ENCODE measurements around a stretch of chr18.

GRCh38 chr18:48802819-48803489 lies 147.8 kb downstream of the SMAD7 start:
- PRO-cap = no peak

DNA sequence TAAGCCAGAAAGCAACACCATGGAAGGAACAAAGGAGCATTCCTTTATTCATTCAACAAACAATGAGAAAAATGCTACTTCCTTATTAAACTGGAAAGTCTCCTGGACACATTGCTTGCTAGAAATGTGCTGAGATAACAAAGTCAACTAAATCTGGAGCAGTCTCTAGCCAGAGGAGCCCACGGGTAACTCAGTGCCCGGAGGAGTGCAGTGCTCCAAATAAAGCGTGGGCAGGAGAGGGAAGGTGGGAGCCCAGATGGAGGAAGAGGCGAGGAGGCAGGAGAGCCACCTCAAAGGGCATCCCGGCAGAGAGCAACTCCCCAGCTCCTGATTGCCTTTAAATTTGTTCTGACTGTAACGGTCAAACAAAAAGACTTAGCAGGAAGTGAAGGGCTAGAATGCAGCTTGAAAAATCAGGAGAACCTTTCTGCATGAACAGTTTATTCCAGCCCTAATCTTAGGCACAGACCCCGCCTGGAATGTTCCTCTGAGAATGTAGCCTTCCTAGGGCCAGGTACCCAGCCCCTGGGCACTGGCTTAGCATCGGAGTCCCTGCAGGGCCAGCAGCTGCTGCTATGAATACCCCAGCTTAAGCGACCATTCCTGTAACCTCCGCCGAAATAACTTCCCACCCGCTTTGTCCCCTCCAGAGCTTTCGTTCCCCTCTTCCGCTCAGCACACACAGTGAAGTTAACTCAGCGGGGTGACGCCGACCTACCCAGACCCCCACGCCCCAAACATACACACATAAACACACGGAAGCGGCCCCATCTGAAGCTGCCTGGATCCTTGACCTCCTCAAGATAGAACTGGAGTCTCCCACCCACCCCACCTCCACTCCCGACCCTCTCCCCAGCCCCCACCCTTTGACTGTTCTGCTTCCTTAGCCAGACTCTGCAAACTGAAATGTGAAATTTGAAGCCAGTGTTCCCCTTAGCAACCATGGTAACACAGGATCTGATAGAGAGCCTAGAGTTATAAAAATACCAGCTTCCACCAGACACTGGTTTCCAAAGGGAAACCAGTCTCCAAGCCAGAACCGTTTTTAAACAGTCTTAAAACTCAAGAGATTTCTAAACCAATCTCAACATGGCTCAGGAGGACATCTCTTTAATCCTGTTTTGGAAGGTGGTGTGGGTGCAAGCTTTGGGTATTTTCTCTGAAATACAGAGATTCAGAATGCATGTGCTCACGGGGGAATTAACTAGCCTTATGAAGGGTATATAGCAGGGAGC lies 123.2 kb downstream of the SMAD7 start:
- PRO-cap = bidirectional peak, plus-strand start at position 684 of the sequence, minus-strand start at position 621 of the sequence; unidirectional peak, minus-strand start at position 811 of the sequence

DNA sequence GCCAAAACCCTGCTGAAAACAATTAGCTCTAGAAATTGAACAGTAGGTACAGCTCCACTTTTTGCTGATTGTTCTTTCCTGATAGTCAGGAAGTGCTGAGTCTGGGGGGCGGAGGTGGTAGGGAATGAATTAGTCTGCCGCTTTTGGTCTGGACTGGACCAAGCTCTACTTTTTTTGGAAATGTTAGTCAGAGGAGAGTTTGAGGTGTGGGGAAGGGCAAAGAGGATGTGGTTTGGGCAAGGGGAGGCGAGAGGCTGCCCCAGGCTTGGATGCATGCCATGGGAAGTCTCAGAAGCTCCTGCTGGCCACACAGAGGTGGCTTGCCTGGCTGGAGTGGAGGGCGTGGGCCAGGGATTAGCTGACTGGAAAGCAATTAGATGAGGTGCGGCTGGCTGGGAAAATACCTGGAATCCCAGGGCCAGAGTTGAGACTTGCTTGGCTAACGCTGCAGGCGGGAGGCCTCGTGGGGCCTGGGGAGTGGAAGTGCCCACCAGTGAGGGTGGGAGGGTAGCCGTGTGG lies 117.9 kb downstream of the SMAD7 start:
- PRO-cap = no peak

GRCh38 chr18:48837170-48837539 lies 113.6 kb downstream of the SMAD7 start:
- PRO-cap = no peak

- PRO-cap = no peak
Measured at GRCh38 chr18:48851418-48851926, 99.3 kb downstream of the SMAD7 start.

DNA sequence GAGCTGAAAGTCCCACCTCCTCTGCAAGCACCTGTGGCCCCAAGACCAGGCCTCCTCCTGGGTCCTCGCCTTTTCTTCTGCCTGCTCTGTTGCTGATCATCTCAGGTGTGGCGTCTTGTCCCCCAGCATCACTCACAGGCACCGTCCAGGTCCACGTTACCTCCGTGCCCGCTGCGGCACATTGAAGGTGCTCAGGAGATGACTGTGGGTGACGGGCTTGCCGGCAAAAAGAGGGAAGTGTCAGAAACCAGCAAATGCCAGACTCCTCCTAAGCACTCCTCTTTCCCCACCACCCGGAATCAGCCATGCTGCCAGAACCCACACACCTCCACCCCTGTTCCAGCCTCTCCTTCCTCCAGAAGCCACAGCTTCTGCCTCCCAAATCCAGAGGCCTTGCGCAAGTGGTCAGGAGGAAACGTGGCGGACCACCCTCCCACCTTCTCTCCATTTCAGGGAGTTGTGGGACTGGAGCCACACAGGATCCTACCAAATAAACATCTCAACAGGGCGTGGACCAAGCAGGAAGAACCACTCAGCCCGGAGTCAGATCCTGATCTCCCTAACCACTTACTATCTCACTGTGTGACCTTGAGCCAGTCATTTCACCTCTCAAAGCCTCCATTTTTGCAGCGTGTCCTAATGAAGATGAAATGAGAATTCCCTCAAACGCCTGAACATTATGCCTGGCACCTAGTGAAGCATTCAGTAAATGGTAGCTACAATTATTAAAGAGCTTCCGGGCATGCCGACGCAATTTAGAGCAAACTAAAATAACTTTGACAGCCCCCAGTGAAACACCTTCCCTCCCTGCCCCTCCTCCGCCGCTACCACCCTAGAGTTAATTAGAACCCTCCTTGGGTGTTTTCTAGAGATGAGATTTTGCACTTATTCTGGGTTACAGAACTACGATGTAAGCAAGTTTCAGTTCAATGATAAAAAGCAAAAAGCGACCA lies 33.0 kb downstream of the SMAD7 start:
- PRO-cap = no peak

DNA sequence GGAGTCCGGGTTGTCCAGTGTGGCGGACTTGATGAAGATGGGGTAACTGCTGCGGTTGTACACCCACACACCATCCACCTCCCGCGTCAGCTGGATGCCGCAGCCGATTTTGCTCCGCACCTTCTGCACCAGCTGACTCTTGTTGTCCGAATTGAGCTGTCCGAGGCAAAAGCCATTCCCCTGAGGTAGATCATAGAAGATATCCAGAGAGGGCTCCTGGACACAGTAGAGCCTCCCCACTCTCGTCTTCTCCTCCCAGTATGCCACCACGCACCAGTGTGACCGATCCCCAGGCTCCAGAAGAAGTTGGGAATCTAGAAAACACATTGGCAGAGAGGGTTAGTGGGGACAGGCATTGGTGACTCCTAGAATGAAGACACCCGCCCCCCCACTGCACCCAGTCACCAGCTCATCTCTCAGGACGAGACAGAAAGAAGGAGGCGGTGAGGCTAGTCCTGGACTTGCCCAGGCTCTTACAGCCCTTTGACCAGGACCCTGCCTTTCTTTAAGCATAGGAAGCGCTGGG lies 29.1 kb downstream of the SMAD7 start:
- PRO-cap = no peak

DNA sequence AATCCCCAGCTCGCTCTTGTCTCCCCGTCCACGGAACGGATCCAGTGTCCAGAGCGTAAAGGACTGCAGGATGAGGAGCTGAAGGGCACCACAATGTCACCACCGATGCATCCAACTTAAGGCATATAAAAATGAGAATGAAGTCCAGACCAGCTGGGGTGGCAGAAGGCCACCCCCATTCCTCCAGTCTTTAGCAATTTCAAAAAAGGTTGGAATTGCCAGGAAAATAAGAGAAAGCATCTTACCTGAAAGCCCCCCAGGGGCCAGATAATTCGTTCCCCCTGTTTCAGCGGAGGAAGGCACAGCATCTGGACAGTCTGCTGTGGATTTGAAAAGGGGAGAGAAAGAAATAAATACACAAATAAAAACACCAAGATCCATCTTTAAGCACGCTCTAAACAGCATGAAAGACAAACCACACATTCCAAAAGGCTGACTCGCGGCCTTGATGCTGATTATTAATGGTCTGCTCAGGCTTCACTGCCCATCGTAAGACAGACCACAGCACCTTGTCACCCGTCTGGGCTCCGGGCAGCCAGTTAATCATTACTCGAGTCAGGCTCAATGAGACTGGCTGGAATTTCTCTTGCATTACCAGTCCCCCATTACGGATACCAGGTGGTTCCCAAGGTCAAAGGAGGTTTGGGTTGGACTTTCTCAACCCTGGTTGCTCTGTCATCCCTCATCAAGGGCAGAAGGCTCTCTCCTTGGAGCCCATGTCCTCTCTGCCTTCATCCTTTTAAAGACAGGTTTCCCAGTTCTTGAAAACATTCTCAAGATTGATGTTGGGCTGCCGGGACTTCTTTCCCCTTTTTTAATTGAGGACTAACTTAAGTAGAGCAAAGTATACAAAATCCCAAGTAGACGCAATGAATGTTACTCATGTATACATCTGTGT lies 8.3 kb downstream of the SMAD7 start:
- PRO-cap = no peak

DNA sequence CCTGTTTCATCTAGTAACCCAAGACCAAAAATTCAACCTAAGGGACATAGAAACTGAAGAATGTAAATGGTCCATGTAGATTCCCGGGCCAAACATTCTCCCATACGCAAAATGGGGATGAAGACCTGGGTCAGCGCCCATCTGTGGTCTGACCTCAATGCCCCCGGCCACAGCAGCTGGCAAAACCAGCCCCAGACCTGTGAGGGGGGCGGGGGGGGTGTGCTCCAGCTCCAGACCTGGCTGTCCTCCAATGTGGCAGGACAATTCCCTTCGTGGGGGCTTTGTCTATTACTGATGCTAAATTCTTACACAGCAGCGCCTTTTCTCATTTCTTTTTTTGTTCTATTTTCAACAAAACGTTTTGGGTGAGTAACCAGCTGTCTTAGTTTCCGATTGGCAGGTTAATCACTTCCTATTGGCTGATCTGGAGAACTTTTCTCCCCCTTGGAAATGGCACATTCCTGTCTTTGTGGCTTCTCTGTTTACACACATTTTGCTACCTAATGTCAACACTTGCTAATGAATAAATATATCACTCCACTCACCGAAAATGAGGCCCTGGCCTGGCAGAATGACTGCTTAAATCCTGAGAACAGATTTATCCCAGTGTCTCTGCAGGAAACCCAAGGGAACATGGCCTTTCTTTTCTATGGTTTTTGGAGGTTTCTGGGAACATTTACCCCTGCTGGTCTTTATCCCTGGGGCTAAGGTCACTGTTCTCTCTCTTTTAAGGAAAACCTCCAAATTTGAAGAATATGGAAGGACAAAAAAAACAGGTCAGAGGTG lies 4.4 kb downstream of the SMAD7 start:
- PRO-cap = no peak

DNA sequence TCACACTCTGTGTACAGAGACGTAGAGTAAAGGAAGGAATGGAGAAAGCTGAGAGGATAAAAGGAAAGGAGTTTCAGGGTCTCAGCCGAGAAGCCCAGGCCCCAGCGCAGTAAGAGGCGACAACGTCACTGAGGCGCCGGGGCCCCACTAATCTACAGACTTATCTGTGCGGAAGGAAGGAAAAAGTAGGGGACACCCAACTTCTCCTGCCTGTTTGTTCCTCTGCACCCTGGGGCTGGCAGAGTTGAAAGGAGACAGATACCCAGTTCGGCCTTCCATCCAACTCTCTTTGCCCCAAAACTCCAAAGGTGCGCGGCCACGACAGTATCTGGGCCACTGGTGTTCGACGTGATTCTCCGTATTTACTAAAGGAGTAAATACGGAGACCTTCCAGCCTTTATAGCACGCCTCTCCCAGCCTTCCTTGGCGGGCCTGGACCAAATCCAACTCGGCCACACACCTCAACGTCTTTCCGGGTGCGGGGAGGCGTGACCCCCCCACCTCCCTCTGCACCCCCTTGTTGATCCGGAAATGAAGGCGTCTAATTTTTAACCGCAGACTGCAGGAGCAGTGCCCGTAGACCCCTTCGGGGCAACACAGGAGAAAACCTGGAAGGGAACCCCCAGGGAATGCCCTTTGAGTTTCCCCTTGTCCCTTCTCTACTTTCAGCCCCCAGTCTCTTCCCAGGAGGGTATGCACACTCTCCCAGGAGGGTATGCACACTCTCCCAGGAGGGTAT lies 1.6 kb downstream of the SMAD7 start:
- PRO-cap = no peak

DNA sequence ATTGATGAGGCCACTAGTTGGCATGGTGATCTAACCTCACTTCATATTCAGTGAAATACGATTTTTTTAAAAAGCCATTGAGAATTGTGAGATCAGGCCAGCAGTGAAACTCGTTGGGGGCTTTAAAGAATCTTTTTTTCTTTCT lies 2.3 kb upstream of the SMAD7 start:
- PRO-cap = no peak

- PRO-cap = no peak
Measured at GRCh38 chr18:48956294-48956776, 5.6 kb upstream of the SMAD7 start.

- PRO-cap = no peak
Measured at GRCh38 chr18:48973573-48974262, 23.0 kb upstream of the SMAD7 start.

DNA sequence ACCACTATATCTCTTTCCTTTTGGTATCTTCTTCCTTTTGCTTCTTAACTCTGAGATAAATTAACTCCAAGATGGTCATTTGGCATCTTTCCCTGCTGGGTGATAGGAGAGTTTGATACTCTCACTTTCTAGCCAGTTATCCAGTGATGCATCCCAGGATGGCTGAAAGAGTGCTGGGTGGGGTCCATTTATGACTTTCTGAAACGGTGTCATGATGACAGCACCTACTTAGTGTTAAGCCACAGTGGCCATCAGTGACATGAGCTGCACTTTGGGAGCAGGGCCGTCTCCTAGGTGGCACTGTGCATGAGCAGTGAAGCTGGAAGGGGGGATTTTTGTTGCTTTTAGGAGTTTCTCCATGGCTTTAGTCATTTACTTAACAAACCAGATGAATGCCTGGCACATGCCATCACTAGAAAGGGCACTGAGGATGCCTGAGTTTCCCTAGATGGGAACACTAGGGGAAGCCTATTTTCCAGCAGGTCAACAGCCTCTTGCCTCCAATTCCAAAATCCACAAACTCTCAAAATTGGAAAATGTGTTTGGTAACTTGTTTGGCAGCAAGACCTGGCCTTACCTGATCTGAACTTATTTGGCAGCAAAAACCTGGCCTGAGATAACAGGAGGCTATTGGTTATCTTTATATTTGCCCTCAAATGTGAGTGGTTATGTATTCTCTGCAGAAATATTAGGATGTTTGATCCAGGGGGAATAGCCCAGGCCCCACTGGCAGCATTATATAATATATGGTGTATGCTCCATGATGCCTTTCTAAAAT lies 2.5 kb downstream of the LIPG start:
- PRO-cap = no peak

DNA sequence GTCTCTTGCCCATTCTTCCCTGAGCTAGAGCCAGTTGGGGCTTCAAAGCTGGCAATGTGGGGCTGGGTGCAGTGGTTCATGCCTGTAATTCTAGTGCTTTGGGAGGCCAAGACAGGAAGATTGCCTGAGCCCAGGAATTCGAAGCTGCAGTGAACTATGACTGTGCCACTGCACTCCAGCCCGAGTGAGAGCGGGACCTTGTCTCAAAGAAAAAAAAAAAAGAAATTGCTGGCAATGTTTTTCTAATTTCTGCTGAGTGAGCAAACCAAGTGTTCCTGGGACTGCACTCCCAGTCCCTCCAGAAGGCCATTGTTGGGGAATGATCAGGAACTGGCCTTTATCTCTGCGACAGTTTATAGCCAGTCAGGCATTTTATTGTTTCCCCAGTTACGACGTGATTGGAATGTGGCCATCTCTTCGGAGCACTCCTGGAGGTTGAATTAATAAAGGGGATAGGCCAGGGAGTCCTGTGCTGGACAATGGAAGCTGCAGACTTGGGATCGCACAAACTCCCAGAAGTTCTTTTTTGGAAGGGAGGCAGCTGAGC lies 57.1 kb downstream of the LIPG start:
- PRO-cap = bidirectional peak, plus-strand start at position 455 of the sequence, minus-strand start at position 158 of the sequence

- PRO-cap = no peak
Measured at GRCh38 chr18:49832247-49832708, 18.9 kb upstream of the ACAA2 start.

DNA sequence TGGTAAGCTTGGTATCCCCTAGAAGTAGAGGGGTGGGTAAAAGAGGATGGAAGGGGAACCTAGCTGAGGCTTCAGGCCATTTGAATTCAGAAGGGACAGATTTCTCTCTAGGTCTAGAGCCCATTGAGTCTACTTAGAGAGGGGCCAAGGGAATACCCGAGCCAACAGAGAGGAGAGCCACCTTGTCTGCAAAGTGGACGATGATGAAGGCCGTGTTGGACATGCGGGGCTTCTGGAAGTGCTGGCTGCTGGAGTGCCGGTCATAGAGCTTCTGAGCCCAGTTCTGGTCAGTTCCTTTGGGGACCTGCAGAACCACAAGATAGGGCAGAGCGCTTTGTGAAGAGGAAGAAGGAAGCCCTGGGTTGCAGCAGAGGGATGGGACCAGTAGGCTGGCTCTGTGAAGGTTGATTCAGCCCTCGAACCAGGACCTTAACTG lies 140.8 kb upstream of the ACAA2 start:
- PRO-cap = no peak

DNA sequence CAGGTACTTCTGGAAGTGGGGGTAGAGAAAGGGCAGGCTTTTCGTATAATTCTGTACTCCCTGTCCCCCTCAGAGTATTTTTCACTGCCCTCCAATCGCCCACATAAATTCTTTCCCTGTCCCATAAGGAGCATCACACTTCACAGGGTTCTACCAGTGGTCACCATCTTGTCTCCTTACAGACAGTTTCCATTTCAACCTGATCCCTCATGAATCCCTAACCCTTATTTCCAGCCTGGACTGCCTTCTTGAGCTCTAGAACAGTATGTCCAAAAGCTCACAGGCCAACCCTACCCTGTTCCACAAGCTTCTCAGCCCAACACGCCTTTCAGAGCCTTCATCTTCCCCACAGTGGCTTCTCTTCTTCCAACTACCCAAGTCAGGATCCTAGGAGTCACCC lies 48.1 kb downstream of the MYO5B start:
- PRO-cap = no peak

DNA sequence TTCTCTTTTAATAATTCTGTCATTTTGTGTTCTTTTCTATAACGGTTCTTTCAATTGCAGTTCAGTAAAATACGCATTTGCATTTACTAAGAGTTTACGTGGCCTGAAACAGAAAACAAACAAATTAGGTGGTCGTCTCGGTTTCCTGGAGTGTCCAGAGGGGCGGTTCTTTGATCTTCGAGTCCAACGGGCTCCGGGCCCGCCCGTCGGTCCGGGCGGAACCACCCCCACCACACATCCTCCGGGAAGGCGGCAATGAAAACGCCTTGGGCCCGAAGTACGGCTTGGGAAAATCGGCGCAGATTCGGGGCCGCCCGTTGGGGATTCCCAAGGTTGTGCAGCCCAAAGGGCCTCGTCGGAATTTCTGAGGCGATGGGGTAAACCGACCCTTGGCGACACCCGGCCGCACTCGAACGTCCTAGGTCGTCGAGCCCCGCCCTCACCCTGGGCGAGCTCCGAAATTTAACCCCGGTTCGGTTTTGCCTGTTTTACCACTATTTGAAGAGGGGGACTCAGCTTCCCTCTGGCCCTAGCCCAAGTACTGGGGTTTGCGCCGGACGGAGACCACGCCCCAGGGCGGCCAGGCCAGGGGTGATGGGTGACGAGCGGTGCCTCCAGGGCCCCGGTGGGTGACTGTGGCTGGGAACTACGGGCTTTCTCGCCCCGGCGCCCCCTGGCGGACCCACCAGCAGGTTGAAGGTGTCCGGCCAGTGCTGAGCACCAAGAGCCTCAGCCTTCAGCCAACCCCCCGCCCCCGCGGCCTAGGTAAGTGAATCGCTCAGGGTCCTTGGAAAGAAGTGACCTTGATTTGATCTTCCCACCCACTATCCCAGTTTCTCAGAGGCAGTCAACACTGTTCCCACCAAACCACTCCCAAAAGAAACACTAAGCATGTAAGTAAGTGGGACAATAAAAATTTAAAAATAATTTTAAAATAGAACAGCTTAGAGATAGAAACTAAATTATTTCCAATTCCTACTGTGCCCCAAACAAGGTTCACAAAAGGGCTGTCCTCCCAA lies 2.0 kb upstream of the CFAP53 start:
- PRO-cap = no peak

GRCh38 chr18:50284870-50285377 lies 2.6 kb downstream of the CXXC1 start:
- PRO-cap = no peak

Data from neural crest cell (in vitro differentiated cells).